UCH-1 (cell line): ENCODE results near the gene SPC25.

- RRBS: no CpG with 5 or more reads among the region's 4 CpGs
Measured at GRCh38 chr2:168181906-168182312, 65.5 kb downstream of the STK39 start.

DNA sequence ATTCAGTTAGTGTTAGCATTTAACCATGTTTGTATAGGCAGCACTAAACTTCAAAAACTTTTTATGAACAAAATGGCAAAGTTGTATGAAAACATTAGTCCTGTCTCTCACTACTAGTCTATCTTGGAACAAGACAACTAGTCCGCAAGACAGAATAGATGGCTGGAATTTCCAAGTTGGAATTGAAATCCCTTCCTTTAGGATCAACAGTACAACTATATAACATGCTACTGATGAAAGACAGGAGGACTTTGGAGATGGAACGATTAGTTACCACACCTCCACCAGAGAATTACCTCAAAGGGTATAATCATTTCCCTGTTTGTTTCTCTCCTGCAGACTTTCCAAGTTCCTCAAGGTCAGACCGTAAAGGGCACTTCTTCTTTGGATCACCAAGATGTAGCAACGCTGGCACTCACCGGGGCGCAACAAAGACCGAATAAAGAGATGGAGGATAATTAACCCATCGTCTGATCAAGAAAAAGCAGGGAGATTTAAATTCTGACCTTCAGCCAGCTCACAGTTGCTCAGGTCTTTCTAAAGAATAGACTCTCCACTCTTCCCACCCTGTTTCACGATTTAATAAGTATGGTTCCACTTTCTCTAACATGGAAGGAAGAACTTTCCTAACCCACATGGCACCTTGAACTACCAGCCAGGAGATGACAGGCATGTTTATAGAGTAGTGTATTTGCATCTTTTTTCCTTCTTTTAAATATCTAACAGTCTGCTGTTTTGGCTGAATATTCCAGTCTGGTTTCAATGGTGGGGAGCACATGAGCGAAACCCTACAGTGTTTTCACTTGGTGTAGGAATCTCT lies 25.8 kb downstream of the STK39 start:
- RRBS: no CpG with 5 or more reads among the region's 10 CpGs

DNA sequence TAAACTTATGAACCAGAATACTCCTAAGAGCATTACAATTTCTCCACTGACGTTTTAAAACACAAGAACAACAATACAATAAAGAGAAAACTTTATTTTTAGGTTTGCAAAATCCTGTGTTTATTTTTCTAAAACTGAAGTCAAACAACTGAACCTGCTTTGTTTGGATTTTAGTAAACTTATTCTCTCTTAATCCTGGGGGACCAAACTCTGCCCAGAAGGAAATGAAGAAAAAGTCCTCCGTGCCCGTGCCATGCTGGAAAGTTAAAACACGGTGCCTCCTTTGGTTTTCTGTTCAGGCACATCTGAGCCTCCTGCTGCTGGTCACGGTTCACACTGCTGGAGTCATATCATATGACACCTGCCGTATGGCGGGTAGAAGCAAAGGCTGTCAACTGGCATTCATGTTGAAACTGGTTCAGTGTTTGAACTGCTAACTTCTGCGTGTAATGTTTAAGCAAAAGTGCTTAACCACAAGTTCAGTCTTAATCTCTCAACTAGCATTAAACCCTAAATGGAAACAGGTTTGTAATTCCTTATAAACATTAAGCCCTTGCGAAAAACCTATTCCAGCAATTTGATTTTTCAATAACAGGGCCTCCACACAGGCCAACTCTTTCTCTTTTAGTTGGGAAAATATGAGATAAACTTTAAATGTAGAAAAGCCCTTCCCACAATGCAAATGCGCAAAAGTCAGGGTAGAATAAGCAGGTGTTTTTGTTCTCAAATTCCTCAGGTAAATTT lies 3.1 kb downstream of the STK39 start:
- RRBS: no CpG with 5 or more reads among the region's 10 CpGs

DNA sequence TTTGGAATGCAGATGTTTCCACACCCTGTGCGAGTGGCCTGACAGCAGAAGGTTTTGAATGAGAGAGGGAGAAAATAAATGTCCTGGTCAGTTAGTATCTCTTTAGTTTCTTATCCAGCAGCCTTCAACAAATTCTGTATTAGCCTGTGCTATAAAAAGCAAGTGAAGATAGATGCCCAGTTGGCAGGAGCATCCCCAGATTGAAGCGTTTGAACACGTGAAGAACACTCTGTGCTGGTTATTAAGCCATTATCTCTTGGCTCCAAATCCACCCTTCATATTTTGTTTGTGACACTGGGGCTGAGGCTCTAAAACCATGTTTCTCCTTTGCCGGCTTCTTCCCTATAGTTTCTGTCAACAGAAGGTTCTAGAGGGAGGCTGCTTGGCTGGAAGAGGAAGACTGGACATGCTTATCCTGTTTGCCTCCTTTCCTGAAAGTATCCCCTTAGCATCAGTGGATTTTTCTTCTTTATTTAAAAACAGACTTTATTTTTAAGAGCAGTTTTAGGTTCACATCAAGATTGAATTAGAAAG lies 70.7 kb downstream of the CERS6 start:
- RRBS: no CpG with 5 or more reads among the region's 4 CpGs

- RRBS: no CpG with 5 or more reads among the region's 35 CpGs
Measured at GRCh38 chr2:168890047-168890883, at the start of gene SPC25. Gene SPC25 (minus strand): TSS chr2:168890430.

DNA sequence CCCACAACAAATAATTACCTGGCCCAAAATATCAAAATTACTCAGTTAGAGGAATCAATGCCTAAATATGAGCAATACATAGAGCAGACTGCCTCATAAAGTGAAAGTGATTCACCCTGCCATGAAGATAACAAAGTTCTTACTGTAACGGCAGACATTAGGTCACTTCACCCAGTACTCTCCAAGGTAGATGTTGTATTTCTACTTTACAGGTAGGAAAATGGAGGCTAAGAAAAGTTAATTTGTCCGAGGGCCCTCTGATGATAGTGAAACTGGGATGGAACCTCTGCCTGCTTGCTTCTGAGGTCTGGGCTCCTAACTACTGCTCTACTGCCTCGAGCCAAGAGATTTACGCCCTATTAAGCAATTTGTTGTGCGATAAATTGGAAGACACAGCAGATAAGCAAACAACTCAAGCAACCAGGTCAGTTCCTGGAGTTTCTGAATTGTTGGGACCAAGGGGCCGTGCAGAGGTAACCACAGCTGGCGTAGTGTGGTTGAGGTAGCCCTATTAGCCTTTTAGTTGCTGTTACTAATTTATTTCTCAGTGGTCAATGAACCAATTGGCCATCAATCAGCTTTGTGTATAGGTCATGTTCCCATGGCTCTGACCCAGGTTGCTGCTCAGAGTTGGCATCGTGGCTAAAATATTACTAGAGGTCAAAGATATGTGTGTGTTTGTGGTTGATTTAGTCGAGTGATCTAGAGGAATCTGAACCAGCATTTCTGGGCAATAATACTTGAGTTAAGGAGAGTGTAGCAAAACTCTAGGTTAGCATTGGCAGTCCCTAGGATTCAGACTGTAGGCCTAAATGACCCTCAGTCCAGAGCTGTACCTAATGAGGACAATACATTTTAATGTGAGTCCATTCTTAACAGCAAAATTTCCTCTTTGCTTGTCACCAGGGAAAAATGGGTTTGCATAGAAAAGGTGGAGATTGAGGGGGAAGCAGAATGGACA lies 5.0 kb downstream of the DHRS9 start:
- RRBS: no CpG with 5 or more reads among the region's 9 CpGs

DNA sequence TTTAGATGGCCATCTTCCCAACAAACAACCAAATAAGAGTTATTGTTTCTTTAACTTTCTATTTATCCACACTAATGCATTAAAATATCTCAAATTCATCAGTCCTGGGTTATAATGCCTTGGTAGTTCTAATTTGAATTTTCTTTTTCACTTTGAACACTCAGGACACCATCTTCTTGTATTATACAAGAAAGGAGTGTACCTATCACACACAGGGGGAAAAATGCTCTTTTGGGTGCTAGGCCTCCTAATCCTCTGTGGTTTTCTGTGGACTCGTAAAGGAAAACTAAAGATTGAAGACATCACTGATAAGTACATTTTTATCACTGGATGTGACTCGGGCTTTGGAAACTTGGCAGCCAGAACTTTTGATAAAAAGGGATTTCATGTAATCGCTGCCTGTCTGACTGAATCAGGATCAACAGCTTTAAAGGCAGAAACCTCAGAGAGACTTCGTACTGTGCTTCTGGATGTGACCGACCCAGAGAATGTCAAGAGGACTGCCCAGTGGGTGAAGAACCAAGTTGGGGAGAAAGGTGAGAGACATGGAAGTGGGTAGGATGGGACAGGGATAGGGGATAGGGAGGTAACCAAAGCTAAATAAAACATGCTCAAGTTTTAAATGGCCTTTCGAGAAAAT lies 12.1 kb downstream of the DHRS9 start:
- RRBS: no CpG with 5 or more reads among the region's 6 CpGs

- RRBS: no CpG with 5 or more reads among the region's 6 CpGs
Measured at GRCh38 chr2:169630720-169631202, 46.6 kb downstream of the PPIG start.

- RRBS: no CpG with 5 or more reads among the region's 4 CpGs
Measured at GRCh38 chr2:169636065-169636374, 51.9 kb downstream of the PPIG start.

DNA sequence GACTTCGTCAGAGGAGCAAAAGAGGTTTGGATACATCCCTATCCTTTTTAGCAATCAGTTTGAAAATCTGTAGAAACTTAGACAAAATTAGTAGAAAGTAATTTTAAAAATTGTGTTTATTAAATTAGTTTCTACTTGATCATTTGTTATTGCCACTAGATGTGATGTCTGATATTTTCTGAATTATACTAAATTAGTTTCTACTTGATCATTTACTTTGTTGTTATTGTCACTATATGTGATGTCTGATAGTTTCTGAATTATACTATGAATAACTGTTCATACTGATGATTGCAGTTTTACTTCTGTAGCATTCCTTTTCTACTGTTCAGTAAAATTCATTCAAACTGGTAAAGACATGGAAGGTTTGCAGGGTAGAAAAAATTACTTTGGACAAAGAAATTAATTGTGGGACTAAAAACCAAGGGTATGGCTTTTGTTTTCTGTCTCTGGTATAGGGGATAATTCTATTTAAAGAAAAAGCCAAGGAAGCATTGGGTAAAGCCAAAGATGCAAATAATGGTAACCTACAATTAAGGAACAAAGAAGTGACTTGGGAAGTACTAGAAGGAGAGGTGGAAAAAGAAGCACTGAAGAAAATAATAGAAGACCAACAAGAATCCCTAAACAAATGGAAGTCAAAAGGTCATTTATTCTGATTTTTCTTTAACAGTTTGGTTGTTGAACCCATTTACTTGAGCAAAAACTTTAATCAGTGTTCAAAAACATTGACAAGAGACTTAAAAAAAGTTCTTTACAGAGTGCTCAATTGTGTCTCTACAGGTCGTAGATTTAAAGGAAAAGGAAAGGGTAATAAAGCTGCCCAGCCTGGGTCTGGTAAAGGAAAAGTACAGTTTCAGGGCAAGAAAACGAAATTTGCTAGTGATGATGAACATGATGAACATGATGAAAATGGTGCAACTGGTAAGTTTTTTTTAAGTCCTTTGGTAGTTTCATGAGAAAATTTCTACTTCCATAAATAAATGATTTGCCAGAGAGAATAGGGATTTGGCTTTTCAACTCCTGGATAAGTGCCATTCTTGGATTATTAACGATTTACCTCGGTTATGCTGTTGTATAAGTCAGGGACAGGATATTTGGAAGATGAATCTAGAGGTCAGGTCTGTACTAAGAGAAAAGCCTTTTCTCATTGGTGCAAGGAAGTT lies 12.1 kb downstream of the SSB start:
- RRBS: no CpG with 5 or more reads among the region's 5 CpGs

DNA sequence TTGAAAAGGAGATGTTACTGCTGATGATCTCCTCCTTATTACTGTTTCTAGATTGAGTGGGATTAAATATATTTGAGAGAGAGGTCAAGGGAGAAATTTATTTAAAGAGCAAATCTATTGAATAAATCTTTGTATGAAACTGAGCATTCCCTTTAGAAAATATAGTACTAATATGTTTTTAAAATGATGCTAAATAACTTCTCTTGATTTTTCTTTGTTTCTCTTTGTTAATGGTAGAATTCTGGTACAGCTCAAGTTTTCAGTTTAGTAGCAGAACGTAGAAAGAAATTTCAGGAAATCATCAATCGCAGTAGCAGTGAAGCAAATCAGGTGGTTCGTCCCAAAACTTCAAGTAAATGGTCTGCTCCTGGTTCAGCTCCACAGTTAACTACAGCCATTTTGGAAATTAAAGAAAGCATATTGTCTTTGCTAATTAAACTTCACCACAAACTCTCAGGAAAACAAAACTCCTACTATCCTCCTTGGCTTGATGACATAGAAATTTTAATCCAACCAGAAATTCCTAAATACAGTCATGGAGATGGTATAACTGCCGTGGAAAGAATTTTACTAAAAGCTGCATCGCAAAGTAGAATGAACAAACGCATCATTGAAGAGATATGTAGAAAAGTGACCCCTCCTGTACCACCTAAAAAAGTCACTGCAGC lies 122.2 kb downstream of the UBR3 start:
- RRBS: no CpG with 5 or more reads among the region's 6 CpGs

- RRBS: no CpG with 5 or more reads among the region's 2 CpGs
Measured at GRCh38 chr2:171321066-171321717, 112.6 kb downstream of the METTL8 start.

DNA sequence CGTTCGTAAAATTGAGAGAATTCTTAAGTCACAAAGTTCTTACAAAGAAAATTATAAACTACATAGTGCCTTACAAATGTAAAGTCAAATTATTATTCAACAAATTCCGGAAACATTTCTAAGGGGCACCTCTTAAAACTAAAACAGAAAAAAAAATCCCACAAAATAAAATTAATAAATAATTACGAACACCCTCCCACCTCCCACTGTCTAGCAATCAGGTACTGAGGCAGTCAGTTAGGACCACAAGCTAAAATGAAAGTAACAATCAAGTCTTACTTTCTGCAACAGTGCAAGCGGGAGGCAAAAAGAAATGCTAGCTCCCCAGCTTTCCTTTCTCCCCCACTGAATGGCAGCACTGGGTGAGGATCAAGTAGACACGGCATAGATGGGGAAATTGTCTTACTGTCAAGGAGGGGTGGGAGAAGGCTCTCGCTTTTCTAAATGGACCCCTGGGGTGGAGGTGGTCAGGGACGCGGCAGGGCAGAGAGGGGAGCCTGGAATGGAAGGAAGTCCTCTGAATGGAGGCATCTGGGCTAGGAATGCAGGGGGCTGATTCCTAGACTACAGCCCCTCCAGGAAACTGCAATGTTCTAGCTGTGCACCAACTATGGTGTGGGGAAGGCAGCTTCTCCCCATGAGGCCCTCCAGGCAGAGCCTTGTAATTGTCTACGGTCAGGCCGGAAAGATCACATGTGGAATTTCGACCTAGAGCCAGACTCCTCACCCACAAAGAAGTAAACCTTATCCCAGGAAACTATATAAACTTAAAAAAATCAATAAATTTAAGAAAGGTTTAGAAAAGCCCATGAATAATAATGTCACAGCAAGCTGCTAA lies 24.3 kb downstream of the METTL8 start:
- RRBS: no CpG with 5 or more reads among the region's 12 CpGs

DNA sequence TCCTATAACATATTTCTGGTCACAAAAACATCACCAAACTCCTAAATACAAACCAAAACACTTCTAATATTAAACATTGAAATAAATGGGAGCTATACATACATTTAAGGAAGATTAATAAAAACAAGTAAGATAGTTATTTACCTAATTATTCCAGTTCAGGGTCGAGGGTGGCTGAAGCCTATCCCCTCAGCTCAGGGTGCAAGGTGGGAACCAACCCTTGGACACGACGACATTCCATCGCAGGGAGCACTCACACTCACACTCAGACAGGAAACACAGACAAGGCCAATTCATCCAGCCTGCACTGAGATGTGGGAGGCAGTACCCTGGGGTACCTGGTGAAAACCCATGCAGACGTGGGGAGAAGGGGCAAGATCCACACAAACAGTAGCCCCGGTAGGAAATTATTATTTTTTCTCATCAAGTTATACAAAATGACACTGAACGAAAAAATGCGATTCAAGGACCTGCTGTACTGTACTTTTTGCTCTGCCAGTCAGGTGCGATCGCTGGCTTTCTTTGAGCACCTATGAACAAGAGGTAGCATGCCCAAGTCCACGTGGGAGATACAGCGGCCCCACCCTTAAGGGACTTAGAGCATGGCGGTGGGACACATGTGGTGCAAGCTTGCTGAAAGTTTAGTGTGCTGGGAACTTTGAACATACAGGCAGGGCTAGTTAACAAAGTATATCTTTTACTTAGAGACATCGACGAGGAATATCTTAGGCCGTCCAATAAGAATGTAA lies 734 bp downstream of the METTL8 start:
- RRBS: no CpG with 5 or more reads among the region's 16 CpGs

DNA sequence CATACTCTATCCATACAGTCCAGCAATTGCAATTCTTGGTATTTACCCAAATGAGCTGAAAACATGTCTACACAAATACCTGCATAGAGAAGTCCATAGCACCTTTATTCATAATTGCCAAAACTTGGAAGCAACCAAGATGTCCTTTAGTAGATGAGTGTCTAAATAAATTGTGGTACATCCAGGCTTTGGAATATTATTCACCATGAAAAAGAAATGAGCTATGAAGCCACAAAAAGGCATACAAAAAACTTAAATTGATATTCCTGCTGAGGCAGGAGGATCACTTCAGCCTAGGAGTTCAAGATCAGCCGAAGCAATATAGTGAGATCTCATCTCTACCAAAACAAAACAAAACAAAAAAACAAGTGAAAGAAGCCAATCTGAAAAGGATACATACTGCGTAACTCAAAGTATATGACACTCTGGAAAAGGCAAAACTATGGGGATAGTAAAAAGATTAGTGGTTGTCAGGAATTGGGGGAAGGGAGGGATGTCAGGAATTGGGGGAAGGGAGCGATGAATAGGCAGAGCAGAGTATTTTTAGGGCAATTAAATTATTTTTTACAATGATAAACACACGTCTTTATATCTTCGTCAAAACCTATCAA lies 84.7 kb downstream of the DYNC1I2 start:
- RRBS: no CpG with 5 or more reads among the region's 5 CpGs

DNA sequence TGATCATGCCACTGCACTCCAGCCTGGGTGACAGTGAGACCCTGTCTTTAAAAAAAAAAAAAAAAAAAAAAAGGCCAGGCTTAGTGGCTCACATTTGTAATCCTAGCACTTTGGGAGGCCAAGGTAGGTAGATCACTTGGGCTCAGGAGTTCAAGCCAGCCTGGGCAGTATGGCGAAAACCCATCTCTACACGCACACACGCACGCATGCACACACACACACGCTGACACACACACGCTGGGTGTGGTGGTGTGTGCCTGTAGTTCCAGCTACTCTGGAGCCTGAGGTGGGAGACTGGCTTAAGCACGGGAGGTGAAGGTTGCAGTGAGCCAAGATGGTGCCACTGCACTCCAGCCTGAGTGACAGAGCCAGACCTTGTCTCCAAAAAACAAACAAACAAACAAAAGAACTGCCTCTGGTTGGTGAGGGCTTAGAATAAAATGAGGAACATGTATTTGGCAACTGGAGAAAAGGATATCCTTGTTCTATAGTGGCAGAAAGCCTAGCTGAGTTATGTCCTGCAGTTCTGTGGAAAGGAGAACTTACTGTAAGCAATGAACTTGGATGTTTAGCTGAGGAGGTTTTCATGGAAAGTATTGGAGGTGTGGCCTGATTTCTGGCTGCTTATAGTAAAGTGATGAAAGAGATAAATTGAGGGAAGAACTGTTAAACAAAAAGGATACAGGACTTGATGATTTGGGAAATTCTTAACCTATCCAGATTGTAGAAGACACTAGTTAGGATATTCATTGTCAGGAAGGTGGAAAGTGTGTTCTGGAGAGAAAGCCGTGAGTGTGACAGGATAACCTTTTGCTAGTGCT lies 34.1 kb downstream of the HAT1 start:
- RRBS: no CpG with 5 or more reads among the region's 8 CpGs

GRCh38 chr2:172095931-172096275 lies 6.8 kb downstream of the DLX2 start:
- RRBS: no CpG with 5 or more reads among the region's 16 CpGs

GRCh38 chr2:172315057-172315434 lies 112.3 kb upstream of the ITGA6 start:
- RRBS: no CpG with 5 or more reads among the region's 19 CpGs

DNA sequence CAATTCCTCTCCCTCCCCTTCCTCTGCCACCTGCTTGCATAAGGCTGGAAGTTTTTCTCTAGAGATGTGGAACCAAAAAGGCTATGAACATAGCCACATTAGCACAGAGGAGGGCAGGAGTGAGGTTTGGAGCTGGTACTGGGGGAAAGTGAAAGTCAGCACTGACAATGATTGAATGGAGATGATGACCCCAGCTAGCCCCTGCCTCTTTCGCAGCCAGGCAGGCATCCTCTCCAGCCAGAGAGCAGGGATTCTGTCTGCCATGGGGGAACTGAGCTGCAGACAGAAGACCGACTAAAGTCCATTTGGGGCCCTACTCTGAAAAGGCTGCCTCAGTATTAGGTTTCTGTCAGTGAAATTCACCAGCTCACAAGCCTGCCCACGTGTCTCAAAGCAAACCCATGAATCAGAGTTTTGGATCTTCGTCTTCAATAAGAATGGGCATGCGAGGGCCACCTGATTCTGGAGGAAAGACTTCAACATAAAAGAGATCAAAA lies 87.8 kb upstream of the ITGA6 start:
- RRBS: no CpG with 5 or more reads among the region's 5 CpGs